SEM (cell line): ENCODE data around the gene OTUD7A.

- PRO-cap: no peak
These were observed 90.7 kb upstream of the KLF13 start for GRCh38 chr15:31235979-31236227.

GRCh38 chr15:31297782-31298008, 28.9 kb upstream of the KLF13 start:
- PRO-cap: no peak

- PRO-cap: no peak
These were observed 4.0 kb upstream of the KLF13 start for GRCh38 chr15:31322563-31323084.

DNA sequence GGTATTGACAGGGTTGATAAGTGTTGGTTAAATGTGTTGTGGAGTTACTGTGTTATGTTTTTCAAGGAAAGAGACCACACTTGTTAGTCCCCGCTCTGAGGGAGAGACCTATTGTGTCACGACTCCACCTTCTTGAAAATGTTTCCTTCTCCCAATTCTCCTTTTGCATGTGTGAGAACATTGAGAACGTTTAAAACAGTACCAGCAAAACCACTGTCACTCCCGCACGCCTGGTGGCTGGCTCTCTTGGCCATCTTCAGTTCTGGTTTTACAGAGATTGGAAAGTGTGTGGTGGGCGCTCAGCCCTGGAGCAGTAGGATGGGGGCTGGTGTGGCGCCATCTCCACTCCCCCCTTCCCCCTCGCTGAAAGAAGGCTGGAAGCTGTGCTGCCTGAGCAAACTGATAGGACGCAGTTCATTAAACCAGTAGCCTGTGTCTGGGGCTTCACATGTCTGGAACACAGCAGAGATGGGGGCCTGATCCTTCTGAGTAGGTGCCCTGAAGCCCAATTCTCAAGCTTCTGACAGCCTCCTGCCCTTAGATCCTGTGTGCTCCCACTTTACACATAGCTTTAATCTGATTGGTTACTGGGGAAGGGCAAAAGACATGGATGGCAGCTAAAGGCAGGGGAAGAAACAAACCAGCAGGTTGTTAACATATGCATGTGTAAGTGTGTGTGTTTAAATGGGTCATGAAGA, 5.7 kb downstream of the KLF13 start:
- PRO-cap: no peak

DNA sequence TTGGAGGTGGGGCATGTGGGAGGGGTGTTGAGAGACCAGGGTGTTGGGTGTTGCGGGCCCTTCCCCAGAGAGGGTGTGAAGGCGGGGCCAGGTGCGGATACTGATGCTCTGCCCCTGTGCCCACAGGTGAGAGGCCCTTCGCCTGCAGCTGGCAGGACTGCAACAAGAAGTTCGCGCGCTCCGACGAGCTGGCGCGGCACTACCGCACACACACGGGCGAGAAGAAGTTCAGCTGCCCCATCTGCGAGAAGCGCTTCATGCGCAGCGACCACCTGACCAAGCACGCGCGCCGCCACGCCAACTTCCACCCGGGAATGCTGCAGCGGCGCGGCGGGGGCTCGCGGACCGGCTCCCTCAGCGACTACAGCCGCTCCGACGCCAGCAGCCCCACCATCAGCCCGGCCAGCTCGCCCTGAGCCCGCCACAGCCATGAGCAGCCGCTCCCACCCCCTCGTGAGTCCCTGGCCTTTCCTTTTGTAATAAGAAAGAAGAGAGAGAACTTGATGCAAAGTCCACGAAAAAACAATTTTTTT, 45.3 kb downstream of the KLF13 start:
- PRO-cap: no peak

DNA sequence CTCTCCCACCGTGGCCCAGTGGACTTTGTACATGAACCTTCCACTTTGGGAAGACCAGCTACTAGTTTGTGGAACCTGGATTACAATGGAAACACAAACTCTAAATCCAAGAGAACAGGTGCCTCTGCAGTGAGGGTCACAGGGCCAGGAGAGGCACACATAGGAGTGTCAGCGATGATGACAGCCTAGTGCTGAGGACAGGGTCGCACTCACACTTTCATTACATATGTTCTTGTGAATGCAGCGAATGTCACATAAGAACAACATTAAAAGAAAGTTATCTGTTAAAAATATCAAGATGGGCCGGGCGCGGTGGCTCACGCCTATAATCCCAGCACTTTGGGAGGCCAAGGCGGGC, 56.7 kb downstream of the KLF13 start:
- PRO-cap: no peak

- PRO-cap: no peak
These were observed 72.1 kb downstream of the KLF13 start for GRCh38 chr15:31398822-31399033.

DNA sequence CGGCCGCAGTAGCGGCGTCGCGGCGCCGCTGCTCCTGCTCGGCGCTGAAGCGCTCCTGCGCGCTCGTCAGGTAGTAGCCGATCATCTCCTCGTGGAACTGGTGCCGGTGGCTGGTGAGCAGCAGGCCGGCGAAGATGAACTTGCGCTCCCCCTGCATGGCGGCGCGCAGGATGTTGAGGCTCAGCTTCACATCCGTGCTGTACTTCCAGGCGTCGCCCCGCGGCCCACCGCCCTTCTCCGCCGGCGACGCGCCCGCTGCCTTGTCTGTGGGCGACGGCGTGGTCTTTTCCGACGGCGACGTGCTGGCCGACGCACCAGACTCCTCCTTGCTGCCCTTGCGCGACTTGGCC, 157.4 kb downstream of the KLF13 start:
- PRO-cap: no peak

DNA sequence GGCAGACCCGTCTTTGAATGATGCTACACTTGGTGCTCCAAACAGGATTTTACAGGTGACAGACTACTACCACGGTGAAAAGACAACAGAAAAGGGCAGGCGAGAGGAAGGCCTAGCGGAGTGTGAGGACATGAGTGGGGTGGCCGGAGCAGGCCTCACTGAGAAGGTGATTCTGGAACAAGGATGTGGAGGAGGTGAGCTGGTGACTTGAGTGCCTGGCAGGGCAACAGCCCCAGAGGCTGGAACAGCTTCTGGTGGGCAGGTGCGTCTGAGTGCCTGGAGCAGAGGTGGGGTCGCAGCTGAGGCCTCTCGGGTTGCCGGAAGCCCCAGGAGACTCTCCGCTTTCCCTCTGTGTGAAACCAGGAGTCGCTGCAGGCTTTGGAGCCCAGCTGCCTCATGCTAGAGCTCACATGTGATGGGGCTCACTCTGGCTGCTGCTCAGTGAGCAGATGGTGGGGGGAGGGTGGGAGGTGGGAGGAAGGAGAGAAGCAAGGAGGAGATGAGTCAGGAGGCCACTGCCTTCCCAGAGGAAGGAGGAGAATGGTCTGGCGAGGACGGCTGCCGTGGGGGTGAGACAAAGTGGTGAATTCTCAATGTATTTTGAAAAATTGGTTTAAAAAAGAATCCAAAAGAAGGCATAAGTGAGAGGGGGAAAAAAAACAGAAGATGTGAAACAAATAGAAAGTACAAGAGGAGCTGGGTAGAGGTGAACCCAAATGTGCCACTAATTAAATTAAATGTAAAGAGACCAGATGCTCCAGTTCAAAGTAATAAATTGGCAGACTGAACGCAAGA, 130.3 kb downstream of the OTUD7A start:
- PRO-cap: no peak

GRCh38 chr15:31870327-31871243, at the start of gene OTUD7A:
OTUD7A (minus strand) TSS chr15:31870673.
- PRO-cap: bidirectional peak, plus-strand start at chr15:31870951, minus-strand start at chr15:31870789

- PRO-cap: unidirectional peak, minus-strand start at chr15:32315772; unidirectional peak, minus-strand start at chr15:32315801
These were observed 87.6 kb downstream of the GOLGA8K start for GRCh38 chr15:32315501-32315932.

DNA sequence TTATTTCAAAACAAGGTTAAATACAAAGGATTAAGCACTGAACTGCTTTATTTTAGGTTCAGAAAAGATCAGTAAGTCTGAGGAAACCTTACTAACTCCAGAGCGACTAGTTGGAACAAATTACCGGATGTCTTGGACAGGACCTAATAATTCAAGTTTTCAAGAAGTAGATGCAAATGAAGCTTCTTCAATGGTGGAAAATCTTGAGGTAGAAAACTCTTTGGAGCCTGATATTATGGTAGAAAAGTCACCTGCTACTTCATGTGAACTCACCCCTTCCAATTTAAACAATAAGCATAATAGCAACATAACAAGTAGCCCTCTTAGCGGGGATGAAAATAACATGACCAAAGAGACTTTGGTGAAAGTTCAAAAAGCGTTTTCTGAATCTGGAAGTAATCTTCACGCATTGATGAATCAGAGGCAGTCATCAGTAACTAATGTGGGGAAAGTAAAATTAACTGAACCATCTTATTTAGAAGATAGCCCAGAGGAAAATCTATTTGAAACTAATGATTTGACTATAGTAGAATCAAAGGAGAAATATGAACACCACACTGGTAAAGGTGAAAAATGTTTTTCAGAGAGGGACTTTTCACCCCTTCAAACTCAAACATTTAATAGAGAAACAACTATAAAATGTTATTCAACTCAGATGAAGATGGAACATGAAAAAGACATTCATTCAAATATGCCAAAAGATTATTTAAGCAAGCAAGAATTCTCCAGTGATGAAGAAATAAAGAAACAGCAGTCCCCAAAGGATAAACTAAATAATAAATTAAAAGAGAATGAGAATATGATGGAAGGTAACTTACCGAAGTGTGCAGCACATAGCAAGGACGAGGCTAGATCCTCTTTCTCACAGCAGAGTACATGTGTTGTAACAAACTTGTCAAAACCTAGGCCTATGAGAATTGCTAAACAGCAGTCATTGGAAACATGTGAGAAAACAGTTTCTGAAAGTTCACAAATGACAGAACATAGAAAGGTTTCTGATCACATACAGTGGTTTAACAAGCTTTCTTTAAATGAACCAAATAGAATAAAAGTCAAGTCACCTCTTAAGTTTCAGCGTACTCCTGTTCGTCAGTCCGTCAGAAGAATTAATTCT, 5.0 kb upstream of the SCG5 start:
- PRO-cap: no peak

DNA sequence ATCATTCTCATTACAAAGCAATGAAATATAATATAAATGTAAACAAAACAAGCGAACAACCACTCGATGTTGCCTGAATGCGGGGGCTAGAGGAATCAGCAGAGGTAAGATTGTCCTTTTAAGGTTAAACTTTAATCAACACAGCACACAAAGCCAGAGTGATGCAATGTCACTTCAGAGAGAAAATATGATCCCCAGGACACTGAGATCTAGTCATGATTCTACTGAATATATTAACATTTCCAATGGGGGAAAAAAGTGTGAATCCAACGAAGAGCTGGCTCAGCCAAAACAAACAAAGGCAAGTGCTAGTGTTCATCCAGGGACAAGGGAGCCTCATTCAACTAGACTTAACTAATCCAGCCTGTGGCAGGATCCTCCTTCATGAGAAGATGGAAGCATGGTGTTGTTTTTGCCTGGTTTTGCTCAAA, 35.7 kb downstream of the SCG5 start:
- PRO-cap: no peak

DNA sequence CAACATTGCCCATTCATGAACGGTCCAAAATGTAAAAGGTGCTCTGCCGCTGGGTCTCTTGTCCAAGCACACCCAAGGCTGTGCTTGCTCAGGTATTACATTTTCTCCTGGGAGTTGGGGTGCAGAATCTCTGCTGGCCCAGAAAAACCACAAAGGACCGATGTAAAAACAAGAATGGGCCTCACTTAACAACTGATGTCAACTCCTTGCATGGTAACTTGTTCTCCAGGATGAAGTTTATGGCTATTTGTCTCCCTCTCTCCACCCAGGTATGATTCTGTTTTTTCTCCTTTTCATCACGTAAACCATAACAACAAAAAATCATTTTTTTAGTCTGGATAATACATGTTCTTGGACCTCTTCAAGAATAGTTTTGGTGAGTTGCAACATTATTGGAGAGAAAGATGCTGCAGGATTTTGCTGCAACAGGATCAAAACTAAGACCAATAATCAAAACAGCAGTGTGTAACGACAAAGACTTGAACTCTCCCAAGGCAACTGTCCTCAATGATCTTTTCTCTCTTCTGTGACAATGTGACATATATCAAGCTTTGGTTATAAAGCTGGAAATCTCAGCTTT, 55.7 kb downstream of the GREM1 start:
- PRO-cap: no peak

GRCh38 chr15:33148150-33149055, 46.1 kb downstream of the FMN1 start:
- PRO-cap: no peak

GRCh38 chr15:33311587-33312115, 884 bp downstream of the RYR3 start:
- PRO-cap: no peak

DNA sequence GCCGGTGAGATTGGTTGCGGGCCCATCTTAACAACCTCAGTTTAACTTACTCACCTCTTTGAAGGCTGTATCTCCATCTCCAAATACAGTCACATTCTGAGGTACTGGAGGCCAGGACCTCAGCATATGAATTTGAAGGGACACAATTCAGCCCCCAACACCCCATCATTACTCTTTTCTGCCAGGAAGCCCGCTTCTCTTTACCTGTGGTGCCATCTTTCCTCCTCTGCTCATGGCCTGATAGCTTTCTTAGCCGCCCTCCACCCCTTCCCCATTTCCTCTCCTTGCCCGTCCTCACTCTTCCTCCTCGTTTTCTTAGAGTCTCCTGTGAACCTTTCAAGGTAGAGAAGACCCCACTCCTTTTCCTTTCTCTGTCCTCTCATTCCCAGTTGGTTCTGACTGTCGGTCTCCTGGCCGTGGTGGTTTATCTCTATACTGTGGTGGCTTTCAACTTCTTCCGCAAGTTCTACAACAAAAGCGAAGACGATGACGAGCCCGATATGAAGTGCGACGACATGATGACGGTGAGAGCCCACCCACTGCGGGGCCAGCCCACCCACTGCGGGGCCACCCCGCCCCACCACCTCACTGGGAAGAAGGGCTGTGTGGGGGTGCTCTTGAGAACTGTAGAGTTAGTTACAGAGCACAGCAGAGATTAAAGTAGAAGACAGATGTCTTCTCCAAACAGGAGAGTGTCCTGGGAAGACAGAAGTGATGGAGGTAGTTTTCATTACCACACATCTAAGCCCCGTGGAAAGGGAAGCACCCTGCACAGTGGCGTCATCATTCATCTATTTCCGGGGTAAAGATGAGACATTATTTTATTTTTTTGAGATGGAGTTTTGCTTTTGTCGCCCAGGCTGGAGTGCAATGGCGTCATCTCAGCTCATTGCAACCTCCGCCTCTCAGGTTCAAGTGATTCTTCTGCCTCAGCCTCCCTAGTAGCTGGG, 110.6 kb upstream of the CHRM5 start:
- PRO-cap: no peak

- PRO-cap: no peak
These were observed 100.8 kb upstream of the CHRM5 start for GRCh38 chr15:33867437-33867967.

DNA sequence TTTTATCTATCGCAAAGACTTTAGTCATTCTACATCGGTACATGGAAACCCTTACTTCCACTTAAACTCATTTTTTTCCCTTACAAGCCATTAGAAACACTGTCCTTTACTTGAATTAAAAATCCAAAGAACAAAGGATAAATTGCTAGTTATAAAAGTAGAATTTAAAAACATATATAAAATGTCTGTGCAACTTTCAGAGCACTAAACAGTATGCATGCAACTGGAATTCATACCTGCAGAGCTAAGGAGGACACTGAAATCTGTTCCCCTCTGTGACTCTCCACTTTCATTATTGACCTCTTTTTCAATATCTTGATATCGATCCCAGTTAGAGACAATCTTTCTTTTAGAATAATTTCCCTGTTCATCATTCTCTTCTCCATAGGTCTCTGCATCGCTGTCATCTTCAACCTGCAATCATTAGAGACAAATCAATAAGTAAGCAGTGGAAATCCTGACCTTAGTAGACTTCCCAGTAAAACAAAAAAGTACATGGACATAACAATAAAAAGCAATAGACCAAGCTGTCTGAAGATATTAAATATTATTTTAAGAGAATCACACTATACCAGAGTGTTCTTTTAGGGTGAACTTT, 34.6 kb downstream of the CHRM5 start:
- PRO-cap: no peak

DNA sequence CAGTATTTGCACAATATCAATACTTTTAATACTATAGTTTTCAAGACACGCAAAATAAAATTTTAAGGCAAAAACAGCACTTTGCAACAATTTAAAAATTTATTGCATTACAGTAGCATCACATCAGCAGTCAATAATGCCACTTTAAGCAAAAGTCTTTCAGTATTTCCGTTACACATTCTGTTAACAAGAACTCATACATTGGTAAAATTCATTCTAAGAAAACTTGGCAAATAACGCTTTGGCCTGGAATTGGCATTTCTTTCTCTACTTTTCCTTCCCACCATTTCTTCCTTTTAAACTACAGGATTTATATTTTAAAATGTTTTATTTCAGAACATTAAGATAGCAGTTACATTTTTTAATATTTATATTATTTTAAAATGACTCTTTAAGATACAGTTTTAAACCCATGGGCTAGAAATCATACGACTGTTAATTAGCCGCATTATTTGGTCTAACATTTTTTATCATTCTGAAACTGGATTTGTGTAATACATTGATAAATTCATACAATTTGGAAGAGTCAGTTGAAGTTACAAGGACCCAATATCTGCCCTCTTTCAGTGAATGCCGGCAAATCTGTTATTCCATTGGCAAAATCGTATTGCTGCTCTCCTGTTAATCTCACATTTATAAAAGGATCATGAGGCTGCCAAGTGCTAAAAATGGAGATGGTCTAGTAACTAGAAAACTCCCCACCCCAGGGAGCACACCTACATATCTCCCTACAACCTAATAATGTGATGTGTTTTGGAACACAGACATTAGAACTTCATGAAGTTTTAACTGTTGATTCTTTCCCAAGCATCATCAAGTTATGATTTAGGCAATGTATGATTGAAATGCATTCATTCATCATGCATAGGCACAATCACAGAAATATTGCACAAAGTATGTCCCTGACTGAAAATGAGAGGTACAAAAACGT, 12.3 kb upstream of the LPCAT4 start:
- PRO-cap: no peak